Epithelial cell of alveolus of lung (primary cell): ENCODE results near the genes CEP57, CCDC82, MMP13, CARD16 and CARD18.

- RAMPAGE, long total RNA, result start-site peak on the minus strand at chr11:95790348-95790412, 61 and 134 reads in 2 replicates; start-site peak on the plus strand at chr11:95790497-95790582, 139 and 370 reads in 2 replicates
- RRBS, result no CpG with 5 or more reads among the region's 22 CpGs
These were observed at the start of gene CEP57 for GRCh38 chr11:95790291-95790623. Gene CEP57, plus strand, starts transcription at chr11:95790498.

GRCh38 chr11:95794817-95795405, 4.6 kb downstream of the CEP57 start:
- RAMPAGE, long total RNA, result no peak
- RRBS, result no CpG with 5 or more reads among the region's 2 CpGs

- RAMPAGE, long total RNA, result no peak
- RRBS, result no CpG with 5 or more reads among the region's 9 CpGs
These were observed 199.5 kb downstream of the MAML2 start for GRCh38 chr11:96143381-96143918.

DNA sequence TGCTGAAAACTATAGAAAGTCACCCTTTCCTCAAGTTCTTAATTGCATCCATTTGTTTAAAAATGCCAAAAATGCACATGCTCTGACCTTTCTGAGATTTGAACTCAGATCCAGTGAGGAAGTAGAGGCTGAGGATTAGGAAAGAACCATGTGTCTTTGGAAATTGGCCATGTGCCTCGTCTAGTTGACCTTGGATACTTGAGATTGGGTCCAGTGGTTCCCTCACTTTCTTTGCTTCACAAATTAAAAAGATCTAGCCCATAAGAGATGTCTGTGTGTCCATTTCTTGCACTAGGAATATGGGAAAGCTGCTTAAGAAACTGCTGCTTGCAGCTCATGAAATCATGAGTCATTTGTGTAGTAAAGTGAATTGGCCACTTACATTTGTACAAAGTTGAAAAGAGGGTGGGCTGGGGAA, 128.2 kb downstream of the MAML2 start:
- RAMPAGE, long total RNA, result no peak
- RRBS, result no CpG with 5 or more reads among the region's 1 CpG

GRCh38 chr11:96255269-96255980, 87.6 kb downstream of the MAML2 start:
- RAMPAGE, long total RNA, result no peak
- RRBS, result no CpG with 5 or more reads among the region's 11 CpGs

DNA sequence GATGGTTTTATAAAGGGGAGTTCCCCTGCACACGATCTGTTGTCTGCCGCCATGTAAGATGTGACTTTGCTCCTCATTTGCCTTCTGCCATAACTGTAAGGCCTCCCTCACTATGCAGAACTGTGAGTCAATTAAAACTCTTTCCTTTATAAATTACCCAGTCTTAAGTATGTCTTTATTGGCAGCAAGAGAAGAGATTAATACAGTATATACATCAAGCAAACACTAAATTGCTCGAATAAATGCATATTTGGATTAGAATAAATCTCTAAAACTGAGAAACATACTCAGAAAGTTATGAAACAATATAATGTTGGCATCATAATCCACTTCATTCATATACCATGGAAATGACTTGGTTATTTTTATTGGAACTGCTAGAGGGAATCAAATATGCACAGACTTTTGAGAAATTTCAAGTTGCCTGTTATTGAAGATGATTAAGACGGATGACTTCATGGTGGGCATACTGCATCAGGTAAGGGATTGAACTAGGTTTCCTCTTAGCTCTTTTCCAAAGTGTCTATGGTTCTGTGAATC, 74.2 kb downstream of the MAML2 start:
- RAMPAGE, long total RNA, result no peak
- RRBS, result no CpG with 5 or more reads among the region's 4 CpGs

GRCh38 chr11:96303788-96304471, 39.1 kb downstream of the MAML2 start:
- RAMPAGE, long total RNA, result no peak
- RRBS, result no CpG with 5 or more reads among the region's 3 CpGs

- RAMPAGE, long total RNA, result no peak
- RRBS, result no CpG with 5 or more reads among the region's 5 CpGs
These were observed 25.1 kb downstream of the MAML2 start for GRCh38 chr11:96317615-96318664.

- RAMPAGE, long total RNA, result no peak
- RRBS, result no CpG with 5 or more reads among the region's 4 CpGs
These were observed 5.5 kb downstream of the MAML2 start for GRCh38 chr11:96337462-96338024.

DNA sequence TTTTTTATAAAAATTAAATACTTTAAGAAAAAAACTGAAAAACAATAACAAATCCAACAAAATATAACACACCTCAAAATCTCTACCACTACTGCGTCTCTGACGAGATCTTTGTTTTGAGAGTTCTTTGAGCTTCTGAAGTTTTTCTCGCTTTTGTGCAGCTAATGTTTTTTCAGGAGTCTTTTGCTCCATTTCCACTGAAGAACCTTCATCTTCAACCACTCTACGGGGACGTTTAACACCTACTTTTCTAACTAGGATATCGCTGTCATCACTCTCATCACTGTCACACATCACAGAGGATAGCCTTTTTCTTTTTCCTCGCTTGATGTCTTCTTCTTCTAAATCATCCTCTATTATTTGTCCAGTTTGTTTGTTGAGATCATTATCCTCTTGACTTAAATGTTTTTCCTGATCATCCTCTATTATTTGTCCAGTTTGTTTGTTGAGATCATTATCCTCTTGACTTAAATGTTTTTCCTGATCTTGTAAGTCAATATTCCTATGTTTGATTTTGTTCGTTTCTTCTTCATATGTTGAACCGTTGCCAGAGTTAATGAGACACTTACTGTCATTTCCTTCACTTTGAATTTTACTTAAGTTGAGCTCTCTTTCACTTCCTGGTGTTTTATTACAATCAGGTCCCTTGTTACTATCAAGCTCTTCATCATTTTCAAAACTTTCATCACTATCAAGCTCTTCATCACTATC, 5.7 kb downstream of the CCDC82 start:
- RAMPAGE, long total RNA, result no peak
- RRBS, result no CpG with 5 or more reads among the region's 9 CpGs

DNA sequence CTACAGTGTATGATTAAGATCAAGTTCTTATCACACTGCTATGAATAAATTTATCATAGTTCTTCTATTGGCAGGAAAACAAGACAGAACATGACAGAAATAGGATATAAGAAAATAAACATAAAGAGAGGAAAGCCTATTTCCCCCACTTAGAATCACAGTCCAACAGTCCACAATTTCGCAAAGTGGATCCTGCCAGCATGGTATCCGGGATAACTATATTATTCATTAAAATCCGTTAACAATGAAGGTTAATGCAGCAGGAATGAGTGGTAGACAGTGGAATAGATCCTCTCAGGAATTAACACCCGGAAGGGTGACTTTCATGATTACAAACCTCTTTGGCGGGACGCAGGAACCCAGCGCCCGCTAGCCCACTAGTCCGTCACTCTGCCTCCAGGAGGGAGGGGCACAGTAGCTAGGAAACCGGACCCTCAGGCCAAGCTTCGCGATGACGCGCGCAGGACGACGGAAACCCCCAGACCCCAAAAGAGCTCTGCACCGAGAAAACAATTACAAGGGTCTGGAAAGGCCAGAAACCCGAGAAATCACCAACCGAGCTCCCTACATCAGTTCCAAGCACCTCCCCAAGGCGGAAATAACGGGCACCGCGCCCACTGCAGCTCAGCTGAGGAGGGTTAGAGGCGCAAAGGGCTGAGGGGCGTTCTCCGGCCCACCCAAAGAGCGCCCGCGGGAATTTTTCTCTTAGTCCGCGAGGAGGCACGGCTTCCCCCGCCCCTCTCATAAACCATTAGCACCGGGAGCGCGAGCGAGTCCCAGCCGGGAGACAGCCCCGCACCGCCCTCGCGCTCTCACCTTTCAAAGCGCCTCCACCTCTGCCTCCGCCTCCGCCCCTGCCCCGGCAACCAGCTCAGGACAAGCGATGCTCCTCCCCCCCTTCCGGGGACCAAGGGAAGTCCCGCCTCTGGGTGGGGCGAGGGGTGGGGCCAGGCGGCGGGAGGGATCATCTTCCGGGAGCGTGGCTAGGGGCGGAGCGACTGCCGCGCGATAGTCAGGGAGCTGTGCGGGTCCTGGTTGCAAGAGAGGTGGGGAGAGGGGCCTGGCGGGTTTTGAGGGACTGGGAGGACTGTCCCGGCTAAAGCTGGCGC, at the start of gene CCDC82:
TSS of gene CCDC82 (minus strand) at position 885 of the 1,109 bp plus-strand sequence.
- RAMPAGE, long total RNA, result start-site peak on the minus strand centred at position 844 of the sequence, 8 bp wide, 37 and 126 reads in 2 replicates; start-site peak on the plus strand centred at position 1,001 of the sequence, 31 bp wide, 83 and 358 reads in 2 replicates
- RRBS, result 2% methylated on average over 24 of the region's 64 CpGs

GRCh38 chr11:101127182-101128131, 2.2 kb downstream of the PGR start:
- RAMPAGE, long total RNA, result no peak
- RRBS, result 1% methylated on average over 39 of the region's 110 CpGs

DNA sequence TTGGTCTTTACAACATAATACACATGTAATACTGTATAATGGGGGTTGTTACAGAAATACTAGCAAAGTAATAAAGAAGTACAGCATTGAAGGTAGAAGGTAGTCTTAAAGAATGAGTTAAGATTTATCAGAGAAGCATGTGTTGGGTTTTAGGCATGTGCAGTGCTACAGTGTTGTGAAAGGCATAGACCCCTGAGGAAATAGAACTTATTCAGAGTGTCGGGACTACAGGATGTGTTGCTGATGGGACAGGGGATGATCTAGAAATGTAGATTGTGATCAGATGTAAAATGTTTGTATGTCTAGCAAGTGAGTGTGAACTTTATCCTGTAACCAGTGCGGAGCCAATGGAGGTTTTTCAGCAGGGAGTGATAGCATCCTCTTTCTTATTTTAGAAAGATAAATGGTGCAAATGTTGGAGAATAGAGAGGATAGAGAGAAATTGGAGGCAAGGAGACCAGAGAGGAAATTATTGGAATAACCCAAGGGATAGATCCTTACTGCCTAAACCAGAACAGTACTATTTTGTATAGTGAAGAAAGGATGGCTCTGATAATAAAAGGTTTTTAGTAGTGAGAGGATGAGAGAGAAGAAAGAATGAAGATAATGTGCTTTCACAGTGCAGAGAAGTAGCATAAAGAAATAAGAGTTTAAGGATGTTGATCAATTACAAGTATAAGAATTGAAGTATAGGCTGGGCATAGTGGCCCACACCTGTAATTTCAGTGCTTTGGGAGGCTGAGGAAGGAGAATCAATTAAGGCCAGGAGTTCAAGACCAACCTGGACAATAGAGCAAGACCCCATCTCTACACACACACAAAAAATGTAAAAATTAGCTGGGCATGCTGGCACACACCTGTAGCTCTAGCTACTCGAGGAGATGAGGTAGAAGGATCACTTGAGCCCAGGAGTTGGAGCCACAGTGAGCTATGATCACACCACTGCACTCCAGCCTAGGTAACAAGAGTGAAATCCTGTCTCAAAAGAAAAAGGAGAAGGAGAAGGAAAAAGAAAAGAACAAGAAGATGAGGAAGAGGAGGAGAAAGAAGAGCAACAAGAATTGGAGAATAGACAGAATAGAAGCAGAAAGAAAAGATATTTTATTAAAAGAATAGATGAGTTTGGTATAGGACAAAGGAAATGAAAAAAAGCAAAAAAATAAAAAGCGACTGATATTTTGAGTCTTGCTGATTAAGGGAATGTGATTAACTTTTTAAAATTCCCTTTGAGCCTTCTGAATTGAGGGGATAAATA, 34.6 kb upstream of the ANGPTL5 start:
- RAMPAGE, long total RNA, result no peak
- RRBS, result no CpG with 5 or more reads among the region's 4 CpGs

- RAMPAGE, long total RNA, result no peak
- RRBS, result no CpG with 5 or more reads among the region's 8 CpGs
These were observed 64.3 kb downstream of the YAP1 start for GRCh38 chr11:102174442-102175029.

DNA sequence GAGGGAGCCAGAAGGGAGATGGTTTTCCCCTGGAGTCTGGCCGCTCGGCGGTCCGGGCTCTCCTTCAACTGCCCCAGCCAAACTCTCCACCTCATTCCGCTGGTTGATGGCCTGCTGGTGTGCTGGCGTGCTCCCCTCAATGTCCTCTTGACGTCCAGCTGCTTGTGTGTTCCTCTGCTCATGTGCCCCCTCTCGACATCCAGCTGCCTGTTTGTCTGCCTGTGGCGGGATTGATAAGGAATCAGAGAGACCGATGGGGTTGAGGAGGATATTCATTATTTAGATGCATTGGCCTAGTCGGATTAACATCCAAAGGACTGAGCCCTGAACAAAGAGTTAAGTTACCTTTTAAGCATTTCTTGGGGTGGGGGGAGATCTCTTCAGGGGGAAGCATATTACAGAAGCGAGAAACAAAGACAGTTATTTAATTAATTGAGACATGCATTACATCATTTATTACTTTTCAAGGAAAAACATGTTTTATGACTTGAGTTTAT, 37.8 kb downstream of the BIRC2 start:
- RAMPAGE, long total RNA, result no peak
- RRBS, result no CpG with 5 or more reads among the region's 12 CpGs

GRCh38 chr11:102438661-102439431, 13.7 kb downstream of the TMEM123 start:
- RAMPAGE, long total RNA, result no peak
- RRBS, result no CpG with 5 or more reads among the region's 17 CpGs

DNA sequence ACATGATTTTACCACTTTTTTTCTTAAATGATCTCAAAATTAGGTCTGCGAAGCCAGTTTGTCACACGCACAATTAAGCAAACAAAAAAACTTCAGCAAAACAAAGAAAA, 1.4 kb downstream of the TMEM123 start:
- RAMPAGE, long total RNA, result no peak
- RRBS, result no CpG with 5 or more reads among the region's 2 CpGs

DNA sequence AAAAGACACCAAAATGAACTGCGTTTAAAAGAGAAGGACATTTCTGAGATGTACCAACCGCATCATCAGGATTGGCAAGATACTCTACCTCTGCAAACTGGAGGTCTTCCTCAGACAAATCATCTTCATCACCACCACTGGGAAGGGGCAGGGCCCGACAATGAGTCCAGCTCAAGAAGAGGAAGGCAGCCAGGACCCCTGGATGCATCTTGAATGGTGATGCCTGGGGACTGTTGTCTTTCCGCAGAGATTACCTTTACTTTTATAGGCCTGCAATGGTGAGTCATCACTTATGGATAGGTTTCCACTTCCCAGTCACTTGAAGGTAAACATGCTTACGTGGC, at the start of gene MMP13:
TSS of gene MMP13 (minus strand) at position 235 of the 344 bp plus-strand sequence.
- RAMPAGE, long total RNA, result no peak
- RRBS, result no CpG with 5 or more reads among the region's 5 CpGs

GRCh38 chr11:105044936-105045553, at the start of gene CARD16:
Gene CARD16, minus strand, starts transcription at chr11:105045335.
- RAMPAGE, long total RNA, result start-site peak on the minus strand at chr11:105045291-105045368, 3,005 and 276 reads in 2 replicates
- RRBS, result no CpG with 5 or more reads among the region's 4 CpGs

DNA sequence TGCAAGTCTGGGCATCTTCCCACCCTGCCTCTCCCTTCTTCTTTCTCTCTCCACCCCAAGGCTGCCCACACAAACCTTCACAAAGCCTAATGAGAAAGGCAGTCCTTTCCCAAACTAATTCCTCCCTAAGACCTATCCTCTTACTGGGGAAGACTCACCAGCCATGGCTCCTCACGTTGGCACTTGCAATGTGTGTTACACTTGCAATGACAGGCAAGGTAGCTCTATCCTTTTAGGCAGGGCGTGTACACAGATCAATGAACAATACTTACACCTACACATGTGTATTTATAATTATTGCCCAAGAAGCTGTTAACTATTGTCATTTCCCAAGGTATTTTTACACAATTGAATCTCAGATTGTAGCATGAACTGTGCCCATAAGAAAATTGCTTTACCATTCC, at the start of gene CARD18:
TSS of gene CARD18 (minus strand) at position 208 of the 404 bp plus-strand sequence.
- RAMPAGE, long total RNA, result no peak
- RRBS, result no CpG with 5 or more reads among the region's 2 CpGs